Mesangial cell (primary cell): ENCODE measurements around the gene BBX.

DNA sequence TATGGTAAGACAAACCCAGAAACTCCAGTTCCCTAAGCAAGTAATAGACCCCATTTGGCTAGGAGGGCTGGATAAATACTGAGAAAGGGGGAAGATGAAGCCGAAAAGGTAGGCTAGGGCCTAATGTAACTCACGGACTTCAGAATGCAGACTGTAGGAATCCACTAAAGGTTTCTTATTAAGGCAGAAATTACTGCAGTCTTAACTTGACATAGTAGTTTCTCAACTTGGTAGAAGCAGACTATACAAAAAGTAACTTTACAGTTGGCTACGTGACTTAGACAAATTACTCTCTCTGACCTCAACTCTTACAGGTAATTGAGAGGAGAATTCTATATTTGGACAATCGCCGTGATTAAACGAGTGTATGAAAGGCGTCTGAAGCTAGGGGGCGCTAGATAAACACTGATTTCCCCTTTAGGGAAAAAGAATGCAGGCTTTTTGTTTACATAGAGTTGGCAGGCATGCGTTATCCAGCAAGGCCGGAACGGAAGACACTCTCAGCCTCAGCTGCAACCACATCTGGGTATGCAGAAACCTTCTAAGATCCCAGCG lies 545 bp upstream of the PCNP start:
- RAMPAGE, long total RNA = no peak

DNA sequence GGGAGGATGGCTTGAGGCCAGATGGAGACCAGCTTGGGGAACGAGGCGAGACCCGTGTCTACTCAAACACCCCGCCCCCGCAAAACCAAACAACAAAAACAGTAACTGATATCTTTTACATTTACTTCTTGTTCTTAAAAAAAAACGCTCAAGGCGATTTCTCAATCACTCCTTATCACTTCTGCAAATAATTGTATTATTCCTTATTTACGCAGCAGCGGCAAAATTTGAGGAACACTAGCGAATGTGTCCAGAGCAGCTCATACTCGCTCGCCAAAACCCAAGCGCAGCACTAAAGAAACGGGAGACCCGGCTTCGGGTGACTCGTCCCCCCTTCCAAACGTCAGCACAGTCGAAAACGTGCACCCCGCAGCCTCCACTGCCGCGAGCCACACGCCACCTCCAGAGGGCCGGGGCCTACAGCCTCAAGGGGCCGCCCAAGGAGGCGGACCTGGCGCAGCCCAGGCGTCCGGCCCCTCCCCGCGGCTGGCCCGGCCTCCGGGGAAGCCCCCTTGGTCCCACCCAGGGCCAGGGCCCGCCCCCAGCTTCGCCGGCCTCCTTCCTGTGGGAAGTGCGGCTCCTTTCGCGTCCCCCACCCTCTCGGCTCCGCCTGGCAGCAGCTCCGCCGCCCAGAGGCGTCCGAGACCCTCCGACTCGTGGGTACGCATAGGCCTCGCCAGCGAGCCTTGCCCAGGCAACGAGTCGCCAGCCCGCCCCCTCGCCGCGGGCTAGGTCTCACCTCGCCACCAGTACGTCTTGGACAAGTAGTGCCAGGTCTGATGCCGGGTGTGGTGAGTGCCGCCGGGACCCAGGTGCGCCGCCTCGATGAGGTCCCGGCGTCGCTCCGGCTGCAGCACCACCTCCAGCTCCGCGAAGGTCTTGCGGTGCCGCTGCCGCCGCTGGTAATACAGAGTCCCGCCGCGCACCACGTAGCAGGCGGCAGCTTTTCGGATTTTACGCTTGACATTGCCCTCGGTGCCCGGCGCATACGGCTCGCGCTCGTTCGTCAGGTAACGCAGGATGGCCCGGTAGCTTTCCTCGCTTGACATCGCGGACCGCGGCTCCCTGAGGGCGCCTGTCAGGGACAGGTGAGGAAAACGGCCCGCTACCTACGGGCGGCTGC lies 705 bp downstream of the ZBTB11 start:
- RAMPAGE, long total RNA = no peak

GRCh38 chr3:101850341-101851087 lies 1.2 kb downstream of the NFKBIZ start:
- RAMPAGE, long total RNA = no peak

DNA sequence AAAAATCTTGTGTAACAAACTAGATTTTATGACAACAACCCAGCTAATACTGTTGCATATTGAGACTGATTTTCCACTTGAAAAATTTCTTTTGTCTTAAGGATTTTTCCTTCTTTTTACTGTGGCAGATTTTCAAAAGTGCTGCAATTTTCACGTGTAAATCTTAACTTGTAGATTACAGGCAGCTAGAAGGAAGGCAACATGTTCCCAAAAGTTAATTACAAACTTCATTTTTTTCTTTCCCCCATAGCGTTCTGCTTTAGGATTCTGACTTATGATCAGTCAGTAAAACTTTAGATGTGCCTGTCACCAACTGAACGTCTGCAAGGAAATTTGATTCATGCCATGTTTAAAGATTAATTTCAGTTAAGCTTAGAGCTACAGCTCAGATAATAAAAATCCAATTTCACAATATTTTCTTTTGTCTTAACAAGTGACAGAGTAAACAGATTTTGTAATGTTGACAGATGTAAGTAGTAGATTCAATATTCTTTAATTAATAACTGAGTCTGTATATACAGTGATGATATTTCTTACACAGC lies 253.0 kb downstream of the NFKBIZ start:
- RAMPAGE, long total RNA = no peak

- RAMPAGE, long total RNA = no peak
Observed at GRCh38 chr3:102130236-102130799, 281.0 kb downstream of the NFKBIZ start.

DNA sequence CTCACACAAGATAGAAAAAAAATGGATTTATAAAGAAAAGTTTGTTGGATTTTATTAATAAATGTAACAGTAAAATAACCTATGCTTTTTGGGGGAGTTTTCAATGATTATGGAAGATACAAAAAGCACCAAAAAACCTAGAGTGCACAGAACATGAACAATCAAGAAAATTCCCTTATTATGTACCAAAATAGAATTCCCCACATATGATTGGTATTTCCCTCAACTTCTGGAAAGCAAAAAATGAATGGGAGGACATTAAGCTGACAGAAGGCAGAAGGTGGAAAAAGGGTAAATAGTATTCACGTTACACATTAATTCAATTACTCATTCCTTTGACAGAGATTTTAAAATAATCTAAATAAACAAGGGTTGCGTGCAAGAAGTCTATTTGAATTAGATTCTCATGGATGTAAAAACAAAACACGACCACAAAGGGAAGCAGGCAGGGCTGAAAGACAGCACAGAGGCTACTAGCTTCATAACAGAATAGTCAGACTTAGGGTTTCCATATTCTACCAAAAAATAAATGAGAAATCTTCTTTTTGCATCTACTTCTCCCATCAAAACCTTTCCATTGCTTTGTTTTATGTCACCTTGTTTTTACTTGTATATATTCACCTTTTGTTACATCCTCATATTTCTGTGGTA lies 260.5 kb upstream of the ZPLD1 start:
- RAMPAGE, long total RNA = no peak

DNA sequence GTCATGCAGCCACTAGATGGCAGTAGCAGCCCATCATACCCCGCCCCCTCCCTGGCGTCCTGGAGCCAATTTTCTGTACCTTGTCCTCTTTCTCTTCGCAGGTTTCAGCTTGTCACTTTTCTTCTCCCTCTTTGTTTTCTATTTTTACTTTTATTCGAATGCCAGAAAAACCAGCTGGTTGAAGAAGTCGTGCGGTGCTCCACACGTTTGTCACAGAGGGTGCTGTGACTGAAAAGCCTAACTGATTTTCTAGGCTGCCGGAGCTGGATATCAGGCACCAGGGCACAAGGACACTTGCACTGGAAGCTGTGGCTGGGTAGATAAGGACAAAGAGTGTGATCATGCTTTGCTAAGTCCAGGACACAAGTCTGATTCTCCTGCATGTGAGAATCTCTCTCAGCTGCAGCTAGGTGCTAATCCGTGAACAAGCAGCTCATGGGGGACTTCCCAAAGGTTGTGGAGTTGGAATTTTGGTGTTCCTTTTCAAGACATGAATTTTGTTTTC lies 238.9 kb downstream of the ZPLD1 start:
- RAMPAGE, long total RNA = no peak

- RAMPAGE, long total RNA = no peak
Observed at GRCh38 chr3:105759262-105759705, 109.5 kb downstream of the CBLB start.

DNA sequence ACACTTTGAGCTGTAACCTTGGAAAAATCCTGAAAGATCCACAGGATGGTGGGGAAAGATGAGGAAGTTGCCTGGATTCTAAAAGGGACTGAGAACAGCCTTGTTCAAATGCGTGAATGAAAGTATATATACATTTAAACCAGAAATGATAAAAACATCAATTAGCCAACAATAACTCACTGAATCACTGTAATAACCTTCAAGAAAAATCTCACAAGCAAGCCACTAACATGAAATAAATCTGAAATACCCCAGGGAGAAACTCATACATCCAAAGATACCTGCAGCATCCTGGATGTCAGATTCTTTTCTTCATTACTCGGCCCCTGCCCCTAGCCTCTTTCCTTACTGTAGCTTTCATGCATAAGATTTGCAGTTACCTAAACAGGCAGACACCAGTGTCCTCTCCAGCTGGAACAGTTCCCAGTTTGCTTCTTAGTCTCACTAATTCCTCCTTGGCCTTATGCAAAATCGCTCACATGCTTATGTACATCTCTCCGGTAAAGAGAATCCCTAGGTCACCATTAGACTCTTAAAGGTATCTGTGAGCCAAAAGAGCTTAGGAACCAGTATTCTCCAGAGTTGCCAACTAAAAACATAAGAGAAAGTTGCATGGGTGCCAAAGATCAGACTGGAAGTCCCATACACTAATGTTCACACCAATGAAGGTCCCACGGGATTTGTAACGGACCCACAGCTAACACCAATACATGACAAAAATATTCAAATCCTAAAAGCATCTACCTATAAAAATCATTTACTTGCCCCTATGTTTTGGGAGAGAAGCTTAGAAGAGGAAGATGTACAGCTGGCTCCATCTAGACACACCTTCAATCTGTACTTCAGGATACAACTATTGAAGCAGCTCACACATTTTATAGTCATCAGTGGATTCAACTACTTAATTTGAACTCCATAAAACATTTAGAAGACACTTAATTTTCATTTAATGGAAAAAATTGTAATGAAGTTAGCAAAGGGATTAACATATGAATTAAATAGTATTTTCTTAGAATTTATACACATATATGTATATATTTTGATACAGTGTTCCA lies 66.6 kb downstream of the CBLB start:
- RAMPAGE, long total RNA = no peak

GRCh38 chr3:105861462-105861999 lies 7.3 kb downstream of the CBLB start:
- RAMPAGE, long total RNA = no peak

DNA sequence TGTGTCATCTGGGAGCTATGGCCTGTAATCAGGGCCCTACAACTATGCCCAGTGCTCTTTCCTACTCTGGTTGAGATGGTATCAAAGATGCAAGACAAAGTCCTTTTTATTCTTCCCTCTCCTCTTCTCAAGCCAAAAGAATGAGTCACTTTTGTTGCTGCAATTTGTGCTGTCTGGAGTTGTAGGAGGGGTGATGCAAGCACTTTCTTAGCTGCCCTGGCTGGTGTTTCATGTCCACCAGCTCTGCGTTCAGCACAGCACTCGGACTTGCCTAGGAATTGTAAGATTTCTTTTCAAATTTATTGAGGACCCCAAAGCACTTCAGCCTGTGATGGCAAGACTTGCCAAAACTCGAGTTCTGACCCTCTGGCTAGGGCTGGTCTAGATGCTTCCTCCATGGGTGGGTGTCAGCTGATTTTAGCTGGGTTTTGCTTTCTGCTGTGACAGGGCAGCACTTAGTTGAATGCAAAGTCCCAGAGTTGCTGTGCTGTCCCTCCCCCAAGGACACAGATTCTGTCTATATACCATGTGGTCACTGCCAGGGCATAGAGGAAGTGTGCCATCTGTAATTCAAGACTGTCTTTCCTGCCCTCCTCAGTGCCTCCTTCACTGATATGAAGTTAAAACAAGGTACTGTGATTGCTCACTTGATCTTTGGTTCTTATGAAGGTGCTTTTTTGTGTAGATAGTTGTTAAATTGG lies 129.3 kb upstream of the CBLB start:
- RAMPAGE, long total RNA = no peak

DNA sequence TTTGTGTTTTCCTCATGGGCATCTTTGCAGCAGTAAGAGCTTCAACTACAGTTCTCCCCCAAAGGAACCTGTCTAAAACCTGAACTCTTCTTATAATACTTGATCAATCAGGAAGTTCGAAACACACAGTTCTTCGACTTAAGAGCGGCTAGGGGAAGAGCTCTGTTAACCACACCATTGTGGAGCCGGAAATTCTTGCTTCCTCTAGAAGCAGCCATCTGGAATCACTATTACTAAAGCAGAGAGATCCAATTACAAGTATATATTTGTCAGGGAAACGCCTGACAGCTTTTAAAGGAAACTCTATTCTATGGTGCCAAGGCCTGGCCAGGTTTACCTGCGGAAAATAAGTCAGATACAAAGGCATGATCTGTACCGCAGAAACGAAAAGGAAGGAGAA lies 337.4 kb upstream of the CBLB start:
- RAMPAGE, long total RNA = no peak

GRCh38 chr3:107117979-107118683 lies 259.1 kb upstream of the CCDC54 start:
- RAMPAGE, long total RNA = no peak

- RAMPAGE, long total RNA = no peak
Observed at GRCh38 chr3:107431748-107432192, 54.5 kb downstream of the CCDC54 start.

DNA sequence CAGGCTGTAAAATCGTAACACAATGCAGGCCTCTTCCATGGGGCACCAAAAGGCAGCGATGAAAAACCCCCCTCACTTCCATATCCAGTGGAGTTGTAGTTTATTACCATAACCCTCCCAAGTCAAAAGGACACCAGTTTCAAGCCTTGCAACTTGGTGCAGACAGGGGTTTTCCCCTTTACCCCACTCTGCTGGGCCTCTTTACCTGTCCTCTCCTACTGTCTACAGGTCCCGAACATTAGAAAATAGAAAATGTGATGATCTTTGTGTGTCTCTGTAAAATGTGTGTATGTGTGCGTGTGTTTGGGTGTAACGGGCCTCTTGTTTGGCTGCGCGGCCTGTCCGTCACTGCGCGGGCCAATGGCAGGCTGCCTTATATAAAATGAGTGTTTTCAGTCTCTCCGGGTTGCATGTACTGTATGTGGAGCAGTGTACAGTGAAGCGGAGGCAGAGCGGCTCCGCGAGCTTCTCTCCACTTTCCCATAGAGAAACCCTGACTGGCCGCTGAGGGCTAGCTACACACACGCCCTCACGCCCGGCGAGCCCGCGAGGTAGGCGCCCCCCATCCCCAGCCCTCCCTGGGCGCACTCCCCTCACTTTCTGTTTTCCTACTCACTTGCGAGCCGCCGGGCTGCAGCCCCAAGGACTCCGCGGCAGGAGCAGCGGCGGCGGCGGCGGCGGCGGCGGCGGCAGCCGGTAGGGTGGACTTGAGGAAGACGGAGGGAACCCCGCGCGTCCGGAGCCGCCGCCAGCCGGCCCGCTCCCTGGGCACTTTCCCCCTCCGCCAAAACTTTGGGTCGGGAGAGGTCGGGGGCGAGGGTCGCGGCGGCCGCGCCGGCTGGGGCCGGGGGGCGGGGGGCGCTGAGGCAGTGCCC lies at the start of gene BBX:
Gene BBX (plus strand): TSS at position 406 of the 875 bp plus-strand sequence.
- RAMPAGE, long total RNA = start-site peak on the plus strand centred at position 551 of the sequence, 272 bp wide, 1,349 reads

DNA sequence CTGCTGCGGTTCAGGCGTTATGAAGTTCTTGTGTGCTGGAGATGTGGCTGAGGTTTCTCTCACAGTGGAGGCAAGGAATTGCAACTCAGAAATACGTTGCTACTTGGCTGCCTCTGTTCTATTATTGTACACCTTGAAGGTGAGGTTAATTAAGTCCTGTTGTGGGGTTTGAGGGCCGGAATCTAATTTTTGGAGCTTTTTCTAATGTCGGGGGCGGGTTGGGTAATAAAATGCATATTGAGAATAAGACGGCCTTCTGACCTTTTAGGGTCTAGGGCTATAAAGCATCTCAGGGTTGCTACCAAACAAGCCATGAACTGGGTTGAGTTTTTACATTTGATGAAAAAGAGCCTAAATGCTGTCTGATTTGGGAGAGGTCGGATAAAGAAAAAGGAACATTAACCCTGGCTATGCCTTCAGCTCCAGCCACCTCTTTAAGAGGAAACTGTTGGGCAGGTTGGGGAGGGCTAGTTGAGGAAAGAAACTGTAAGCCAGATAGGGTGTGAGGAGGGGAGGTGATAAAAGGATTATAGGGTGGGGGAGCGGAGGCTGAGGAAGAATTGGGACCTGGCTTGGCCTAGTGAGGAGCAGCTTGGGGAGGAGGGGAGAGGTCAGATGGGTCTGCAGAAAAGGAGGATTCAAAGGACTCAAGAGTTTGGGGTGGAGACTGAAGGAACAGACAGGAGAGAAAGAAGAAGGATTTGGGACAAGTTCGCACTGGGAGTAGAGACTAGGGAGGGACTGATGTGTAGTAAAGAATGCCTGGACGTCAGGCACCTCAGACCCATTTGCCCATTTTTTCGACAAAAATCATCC lies 47.6 kb downstream of the BBX start:
- RAMPAGE, long total RNA = no peak

DNA sequence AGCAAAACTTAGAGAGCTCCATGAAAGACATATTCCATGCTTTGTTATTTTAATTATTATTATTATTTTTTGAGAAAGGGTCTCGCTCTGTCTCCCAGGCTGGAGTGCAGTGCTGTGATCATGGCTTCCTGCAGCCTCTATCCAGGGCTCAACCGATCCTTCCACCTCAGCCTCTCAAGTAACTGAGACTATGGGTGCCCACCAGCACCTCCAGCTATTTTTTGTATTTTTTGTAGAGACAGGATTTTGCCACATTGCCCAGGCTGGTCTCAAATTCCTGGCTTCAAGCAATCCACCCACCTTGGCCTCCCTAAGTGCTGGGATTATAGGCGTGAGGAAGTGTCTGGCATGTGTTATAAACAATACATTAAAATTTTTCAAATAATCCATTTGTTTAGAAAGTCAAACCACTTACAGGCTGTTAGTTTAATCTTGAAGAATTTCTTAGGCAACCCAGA lies 49.8 kb downstream of the CD47 start:
- RAMPAGE, long total RNA = no peak

DNA sequence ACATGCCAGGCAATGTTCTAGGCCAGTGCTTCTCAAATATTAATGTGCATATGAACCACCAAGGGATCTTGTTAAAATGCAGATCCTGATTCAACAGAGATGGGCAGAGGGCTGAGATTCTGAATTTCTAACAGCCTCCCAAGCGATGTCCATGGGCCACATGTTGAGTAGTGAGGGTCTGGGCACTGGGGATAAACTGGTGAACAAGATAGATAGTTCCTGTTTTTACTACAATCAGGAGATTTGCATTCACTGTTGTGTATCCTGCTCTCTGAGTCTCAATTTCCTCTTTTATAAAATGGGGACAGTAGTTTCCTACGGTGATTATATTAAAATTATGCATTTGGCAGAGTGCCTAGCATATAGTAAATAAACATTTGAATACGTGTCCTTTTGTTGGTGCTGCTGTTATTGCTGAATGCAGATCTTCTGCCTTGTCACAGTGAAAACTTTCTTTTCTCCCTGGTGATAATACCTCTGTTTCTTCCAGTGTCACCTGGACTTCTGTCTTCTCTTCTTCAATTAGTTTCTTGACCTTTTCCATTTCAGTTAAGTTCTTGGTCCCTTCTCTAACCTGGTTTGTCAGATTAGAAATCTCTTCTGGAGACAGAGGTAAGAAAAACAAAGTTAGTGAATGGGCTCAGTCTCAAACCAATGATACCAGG lies 102.5 kb downstream of the MYH15 start:
- RAMPAGE, long total RNA = no peak

DNA sequence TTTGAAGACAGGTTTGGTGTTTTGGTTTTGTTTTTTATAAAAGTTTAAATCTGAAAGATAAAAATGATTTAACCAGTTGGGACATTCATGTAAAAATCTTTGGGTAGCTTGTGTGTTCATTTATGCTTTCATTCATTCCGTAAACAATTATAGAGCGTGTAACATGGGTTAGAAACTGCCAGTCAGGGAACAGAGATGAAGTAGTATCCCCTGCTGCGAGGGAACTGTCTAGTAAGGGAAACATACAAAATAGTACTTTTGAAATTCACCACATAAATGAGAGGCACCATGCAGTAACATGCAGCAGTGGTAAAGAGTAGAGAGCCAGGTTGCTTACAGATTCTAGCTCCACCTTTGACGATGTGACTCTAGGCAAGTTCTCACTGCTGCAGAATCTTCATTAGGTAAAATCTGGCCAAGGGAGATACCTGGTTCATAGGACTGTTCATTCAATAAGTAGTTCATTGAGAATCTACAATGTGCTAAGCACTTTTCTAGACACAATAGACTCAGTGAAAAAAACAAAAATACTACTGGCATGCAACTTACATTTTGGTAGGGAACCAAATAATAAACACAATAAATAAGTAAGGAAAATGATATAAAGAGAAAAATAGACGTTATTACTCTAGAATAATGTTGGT lies 1.0 kb downstream of the DZIP3 start:
- RAMPAGE, long total RNA = no peak

GRCh38 chr3:108863257-108863930 lies 40.8 kb downstream of the TRAT1 start:
- RAMPAGE, long total RNA = no peak